Gallbladder (tissue), 1 donor: ENCODE measurements around a stretch of chr17.

GRCh38 chr17:82884266-82885160 lies 44.7 kb upstream of the ZNF750 start:
- PRO-cap: no peak

GRCh38 chr17:82890265-82890847 lies 50.5 kb upstream of the ZNF750 start:
- PRO-cap: no peak

DNA sequence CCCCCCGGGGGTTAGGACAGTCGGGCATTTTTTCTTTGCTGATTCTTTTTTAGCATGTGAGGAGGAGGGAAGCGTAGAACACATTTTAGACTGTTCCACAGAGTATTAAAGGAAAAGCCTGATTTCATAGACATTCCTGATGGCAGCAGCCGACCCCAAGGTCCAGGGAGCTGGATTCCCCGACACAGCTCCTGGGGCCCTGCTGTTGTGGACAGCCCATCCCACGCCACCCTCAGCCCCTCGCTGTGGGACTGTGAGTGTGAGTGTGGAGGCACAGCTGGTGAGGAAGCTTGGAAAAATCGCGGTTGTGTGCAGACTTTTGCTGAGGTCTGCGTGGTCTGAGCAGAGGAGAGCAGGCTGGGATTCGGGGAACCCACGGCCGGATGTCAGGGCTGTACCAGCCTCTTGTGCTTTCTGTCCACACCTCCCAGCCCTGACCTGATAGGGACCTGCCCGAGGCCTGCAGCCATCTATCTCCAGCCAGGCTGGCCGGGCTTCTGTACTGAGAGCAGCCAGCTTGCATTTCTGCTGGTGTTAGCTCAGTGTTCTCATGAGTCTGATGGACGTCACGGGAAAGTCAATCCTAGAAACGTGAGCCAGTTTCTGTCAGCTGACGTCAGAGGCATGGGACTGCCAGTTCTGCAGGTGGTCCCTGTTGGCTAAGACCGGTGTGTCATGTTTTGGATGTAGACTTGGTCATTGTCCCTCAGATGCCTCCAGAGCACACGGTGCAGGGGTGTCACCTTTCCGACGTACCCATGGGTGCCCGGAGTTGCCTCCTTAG lies 72.7 kb upstream of the ZNF750 start:
- PRO-cap: no peak

DNA sequence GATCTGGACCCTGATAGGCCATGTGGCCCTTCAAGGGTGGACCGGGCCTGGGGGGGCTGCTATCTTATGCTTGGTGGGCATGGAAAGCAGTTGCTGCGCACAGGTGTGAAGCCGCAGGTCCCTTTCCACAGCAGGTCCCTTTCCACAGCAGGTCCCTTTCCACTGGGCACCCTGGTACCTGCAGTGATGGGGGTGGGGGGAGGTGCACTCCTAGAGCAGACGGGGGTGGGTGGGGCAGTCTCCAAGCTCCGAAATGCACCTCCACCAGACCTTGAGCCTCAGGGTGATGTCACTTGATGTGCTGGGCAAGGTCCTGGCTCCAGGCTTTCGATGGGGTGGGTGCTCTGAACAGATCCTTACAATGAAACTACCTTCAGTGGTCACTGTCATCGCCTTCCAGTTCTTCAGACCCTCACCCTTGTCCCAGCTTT lies 1.6 kb upstream of the METRNL start:
- PRO-cap: no peak

DNA sequence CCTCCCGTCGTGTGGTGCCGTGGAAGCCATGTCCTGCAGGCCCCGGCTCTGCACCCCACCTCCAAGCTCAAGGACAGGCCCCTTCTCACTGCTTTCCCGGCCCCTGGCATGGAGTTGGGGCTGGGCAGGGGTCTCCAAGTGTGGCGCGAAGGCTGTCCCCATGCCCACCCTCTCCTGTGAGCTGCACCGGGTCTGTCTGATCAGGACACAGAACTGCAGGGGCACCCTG lies 14.2 kb downstream of the METRNL start:
- PRO-cap: no peak

- PRO-cap: no peak
Observed at GRCh38 chr17:83152998-83153848, 73.8 kb downstream of the METRNL start.